ENCODE measurements around the genes PYROXD2, CNNM1, SLF2 and LZTS2.

GRCh38 chr10:98360990-98361758, 53.8 kb downstream of the PYROXD2 start:
- PRO-cap = bidirectional peak, plus-strand start at chr10:98361341, minus-strand start at chr10:98361245
- RAMPAGE, long total RNA, 3 experiments = no peak in any of the 3 experiments

- PRO-cap = unidirectional peak, minus-strand start at chr10:98415163
- RAMPAGE, long total RNA, 3 experiments = no peak in any of the 3 experiments
Measured at GRCh38 chr10:98414612-98415653, at the start of gene PYROXD2. Gene PYROXD2 (minus strand): TSS chr10:98415182.

DNA sequence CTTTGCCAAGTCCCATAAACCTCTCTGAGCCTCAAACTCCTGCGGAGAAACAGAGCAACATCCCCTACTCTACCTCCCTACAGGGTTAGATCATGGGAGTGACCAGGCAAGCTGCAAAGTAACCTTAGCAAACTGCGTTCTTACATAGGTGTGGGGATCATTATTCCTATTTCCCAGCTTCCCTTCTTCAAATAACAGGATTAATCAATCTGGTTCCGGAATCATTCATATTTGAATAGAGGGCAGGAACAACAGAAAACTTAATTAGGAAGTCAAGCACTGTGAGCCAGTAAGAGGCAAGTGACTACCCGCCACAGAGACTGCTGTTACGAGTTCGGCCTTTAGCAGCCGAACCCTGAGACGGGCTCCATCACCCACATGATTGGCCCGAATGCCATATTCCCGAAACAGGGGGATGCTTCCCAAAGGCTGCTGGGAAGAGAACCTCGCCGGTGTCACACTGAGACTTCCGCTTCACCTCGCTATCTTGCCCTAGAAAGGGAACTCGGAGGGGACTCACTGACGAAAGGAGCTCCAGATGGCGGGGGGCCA, 802 bp downstream of the HPS1 start:
- PRO-cap = unidirectional peak, plus-strand start at position 425 of the sequence; unidirectional peak, plus-strand start at position 485 of the sequence
- RAMPAGE, long total RNA, 3 experiments = no peak in any of the 3 experiments

DNA sequence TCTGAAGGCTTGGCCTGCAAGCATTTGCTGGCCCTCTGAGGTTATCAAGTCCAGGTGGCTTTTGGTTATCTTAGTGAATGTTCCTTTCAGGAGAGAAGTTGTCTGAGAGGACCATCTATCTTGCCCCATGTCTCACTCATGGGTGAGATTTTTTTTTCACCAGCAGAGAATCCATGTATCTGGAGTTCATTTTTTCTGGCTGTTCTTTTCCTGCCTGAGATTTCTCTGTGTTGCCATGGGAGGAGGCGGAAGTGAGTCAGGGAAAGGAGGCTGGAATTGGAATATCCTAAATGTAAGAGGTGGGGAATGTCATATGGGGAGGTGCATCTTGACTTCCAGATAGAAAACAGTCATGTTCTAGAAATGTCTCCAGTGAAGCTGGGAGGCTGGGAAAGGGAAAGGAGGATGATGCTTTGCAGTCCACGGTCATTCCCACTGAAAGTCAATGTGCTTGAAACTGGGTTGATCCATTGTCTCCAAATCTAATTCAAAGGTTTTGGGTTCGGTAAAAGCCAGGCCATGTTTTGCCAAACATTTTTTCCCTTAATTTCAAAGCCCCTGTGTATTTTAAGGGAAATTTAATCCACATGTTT, 39.7 kb upstream of the HPS1 start:
- PRO-cap = bidirectional peak, plus-strand start at position 372 of the sequence, minus-strand start at position 227 of the sequence
- RAMPAGE, long total RNA, 3 experiments = no peak in any of the 3 experiments

GRCh38 chr10:99328908-99330063, at the start of gene CNNM1:
Gene CNNM1 (plus strand): TSS chr10:99329356.
- PRO-cap = unidirectional peak, plus-strand start at chr10:99329370
- RAMPAGE, long total RNA, 3 experiments = no peak in any of the 3 experiments

DNA sequence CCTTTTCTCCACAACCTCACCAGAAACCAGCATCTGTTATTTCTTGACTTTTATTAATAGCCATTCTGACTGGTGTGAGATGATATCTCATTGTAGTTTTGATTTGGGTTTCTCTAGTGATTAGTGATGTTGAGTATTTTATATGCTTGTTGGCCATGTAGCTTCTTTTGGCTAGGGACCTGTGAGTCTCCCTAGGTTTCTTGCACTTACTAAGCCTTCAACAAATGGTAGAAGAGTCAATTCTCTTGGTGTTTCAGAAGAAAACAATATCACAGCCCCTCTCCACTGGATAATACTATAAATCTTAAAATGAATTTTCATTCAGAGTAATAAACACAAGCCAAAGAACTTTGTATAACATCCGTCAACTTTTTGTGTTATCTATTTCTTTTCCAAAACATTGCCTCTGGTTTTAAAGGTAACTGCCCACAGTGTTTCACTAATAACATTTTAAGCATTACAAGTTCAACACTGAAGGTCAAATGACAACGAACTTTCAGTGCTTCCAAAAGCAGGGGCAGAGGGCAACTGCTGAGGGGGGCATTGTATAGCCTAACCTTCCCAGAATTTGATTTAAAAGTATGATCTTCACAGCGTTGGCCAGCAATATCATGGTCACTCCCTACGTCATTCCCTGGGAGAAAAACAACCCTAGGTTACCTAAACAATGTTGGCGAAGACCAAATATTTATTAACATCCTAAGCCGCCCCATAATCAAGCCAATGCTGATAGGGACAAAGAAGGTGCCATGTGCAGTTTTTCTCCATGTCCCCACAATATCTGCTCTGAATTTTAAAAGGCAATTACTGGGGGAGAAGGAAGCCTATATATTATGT, 2.3 kb upstream of the GOT1 start:
- PRO-cap = no peak
- RAMPAGE, long total RNA, 3 experiments = no peak in any of the 3 experiments

- PRO-cap = no peak
- RAMPAGE, long total RNA, 3 experiments = no peak in any of the 3 experiments
Measured at GRCh38 chr10:99433379-99433851, 3.0 kb upstream of the GOT1 start.

DNA sequence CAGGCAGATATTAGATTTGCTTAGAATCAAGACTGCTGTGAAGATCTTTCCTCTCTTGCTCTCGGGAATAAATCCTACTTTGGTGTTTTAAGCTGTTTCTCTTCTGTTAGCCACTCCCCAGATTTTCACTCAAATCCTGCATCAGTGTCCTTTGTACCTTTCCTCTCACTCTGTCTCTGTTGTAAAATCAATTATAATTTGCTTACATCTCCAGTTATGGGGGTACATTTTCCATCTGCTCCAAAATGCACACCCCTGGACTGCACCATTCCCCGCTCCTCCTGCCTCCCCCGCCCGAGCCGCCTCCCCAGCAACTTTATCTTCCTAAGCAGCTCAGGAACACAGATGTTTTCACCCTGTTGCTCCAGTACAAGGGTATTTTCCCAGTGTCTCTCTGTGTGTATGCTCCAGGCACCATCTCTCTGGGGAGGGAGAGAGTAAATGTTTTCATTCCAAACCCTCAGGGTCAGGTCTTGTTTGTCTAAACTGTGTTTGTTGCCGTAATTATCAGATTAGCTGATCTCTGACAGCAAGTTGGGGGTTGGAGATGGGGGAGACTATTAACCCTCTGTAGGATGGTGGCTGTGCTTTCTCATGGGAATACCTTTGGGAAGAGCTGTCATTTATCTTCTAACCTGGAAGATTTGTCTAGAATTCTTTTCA, 20.4 kb upstream of the GOT1 start:
- PRO-cap = no peak
- RAMPAGE, long total RNA, 3 experiments = no peak in any of the 3 experiments

DNA sequence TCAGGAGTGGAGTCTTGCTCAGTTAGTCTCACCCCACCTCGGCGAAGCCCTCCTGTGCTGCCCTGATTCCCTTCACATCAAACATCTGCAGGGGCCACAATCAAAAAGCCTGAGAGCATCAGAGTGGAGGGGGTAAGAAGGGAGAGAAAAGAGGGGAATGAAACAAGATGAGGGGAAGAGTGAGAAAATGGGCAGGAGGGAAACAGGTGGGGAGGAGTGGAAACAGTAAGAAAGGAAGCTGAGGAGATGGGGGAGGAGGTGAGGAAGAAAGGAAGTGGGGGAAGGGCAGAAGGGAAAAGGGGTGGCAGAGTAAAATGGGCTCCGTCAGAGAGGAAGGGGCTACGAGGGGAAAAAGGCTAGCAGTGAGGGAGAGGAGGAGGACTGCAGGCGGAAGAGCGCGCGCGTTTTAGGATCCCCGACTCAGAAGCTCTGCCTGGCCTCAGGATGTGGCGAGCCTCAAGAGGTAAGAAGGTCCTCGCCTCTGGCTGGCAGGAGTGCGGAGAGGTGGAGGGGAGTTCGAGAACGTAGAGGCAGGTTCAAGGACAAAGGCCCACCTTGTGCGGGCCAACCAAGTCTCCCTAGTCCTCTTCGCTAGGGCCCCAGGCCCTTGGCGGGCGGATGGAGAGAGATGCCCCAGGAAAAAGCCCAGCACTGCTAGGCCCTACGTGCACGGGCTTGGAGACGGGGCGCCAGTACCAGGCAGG, 5.8 kb upstream of the NKX2-3 start:
- PRO-cap = no peak
- RAMPAGE, long total RNA, 3 experiments = no peak in any of the 3 experiments

- PRO-cap = unidirectional peak, plus-strand start at chr10:99621438; unidirectional peak, plus-strand start at chr10:99621501; unidirectional peak, minus-strand start at chr10:99621671
- RAMPAGE, long total RNA, 3 experiments = no peak in any of the 3 experiments
Measured at GRCh38 chr10:99621180-99621833, 1.1 kb upstream of the SLC25A28 start.

GRCh38 chr10:99695739-99696143, 36.2 kb downstream of the COX15 start:
- PRO-cap = no peak
- RAMPAGE, long total RNA, 3 experiments = no peak in any of the 3 experiments

DNA sequence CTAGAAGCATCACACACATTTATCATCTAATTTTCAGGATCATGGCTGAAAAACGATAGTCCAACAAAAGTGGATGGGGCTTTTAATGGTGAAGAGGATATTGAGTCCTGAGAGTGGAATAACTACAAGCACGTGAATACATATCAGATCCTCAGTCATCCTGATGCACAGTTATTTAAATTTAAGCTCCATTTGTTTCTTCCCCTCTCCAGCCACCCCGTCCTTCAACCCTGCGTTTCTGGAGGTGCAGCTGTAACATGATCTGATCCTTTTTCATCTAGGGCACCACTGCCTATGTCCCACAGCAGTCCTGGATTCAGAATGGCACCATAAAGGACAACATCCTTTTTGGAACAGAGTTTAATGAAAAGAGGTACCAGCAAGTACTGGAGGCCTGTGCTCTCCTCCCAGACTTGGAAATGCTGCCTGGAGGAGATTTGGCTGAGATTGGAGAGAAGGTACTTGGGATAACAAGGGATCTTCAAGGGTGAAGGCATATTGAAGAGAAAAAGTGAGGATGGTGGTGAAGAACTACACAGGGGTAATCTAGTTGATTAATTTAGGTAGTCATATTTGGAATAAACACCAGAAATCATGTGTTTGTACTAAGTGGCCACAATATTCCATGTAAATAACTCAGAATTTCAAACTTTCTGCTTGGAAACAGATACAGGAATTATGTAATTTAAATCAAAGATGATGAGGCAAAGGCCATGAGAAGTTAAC, 34.8 kb downstream of the ABCC2 start:
- PRO-cap = no peak
- RAMPAGE, long total RNA, 3 experiments = no peak in any of the 3 experiments

DNA sequence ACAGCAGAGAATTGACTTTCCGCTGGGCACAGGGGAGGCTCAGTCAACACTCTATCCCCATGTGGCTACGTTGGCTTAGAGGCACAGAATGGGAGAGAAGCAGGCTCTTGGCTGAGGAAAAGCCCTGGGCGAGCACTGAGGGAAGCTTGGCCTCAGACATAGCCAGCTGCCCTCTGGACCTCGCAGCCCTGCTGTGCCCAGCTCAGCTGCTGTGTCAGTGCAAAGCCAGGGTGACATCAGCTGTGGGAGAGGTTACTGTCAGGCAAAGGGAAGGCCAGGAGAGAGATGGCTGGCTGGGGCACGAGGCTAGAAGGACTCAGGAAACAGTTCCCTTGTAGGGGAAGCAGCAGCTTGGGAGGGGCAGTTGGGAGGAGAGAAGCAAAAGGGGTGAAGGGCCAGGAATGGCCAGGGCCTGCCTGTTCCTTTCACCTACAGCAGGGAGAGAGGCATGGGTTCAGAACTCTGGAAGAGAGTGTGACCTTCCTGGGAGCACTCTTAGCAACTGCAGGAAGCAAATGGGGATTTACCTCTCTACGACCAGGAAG, 5.9 kb upstream of the SCD start:
- PRO-cap = no peak
- RAMPAGE, long total RNA, 3 experiments = no peak in any of the 3 experiments

GRCh38 chr10:100350783-100351505, 3.9 kb downstream of the SCD start:
- PRO-cap = no peak
- RAMPAGE, long total RNA, 3 experiments = no peak in any of the 3 experiments

DNA sequence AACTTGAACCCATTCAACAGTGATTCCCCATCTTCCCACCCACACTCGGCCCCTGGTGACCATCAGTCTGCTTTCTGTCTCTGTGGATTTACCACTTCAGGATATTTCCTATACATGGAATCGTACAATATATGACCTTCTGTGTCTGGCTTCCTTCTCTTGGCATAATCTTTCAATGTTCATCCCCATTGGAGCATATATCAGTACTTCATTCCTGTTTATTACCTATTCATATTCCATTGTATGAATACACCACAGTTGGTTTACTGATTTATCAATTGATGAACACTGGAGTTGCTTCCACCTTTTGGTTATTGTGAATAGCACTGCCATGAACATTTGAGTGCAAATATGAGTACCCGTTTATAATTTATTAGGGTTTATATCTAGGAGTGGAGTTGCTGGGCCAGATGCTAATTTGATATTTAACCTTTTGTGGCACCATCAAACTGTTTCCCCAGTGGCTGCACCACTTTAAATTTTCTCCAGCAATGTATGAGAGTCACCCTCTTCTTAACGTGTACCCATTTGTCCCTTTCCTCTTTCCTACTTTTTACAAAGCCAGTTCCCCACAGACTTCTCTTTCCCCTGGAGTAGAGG, 25.4 kb downstream of the SCD start:
- PRO-cap = no peak
- RAMPAGE, long total RNA, 3 experiments = no peak in any of the 3 experiments

- PRO-cap = no peak
- RAMPAGE, long total RNA, 3 experiments = no peak in any of the 3 experiments
Measured at GRCh38 chr10:100569616-100570106, 33.9 kb downstream of the HIF1AN start.

- PRO-cap = no peak
- RAMPAGE, long total RNA, 3 experiments = no peak in any of the 3 experiments
Measured at GRCh38 chr10:100737195-100738140, 7.9 kb upstream of the PAX2 start.

- PRO-cap = bidirectional peak, plus-strand start at chr10:100912963, minus-strand start at chr10:100912781; bidirectional peak, plus-strand start at chr10:100913438, minus-strand start at chr10:100913346
- RAMPAGE, long total RNA, 3 experiments = start-site peak on the plus strand in 3 of 3 experiments, at chr10:100912957-100912996 at its widest, 92 to 129 reads per replicate; start-site peak on the minus strand in 2 of 3 experiments, at chr10:100913337-100913359 at its widest, 5 to 11 reads per replicate
Measured at GRCh38 chr10:100912824-100913717, at the start of gene SLF2. Gene SLF2 (plus strand): TSS chr10:100912963.

DNA sequence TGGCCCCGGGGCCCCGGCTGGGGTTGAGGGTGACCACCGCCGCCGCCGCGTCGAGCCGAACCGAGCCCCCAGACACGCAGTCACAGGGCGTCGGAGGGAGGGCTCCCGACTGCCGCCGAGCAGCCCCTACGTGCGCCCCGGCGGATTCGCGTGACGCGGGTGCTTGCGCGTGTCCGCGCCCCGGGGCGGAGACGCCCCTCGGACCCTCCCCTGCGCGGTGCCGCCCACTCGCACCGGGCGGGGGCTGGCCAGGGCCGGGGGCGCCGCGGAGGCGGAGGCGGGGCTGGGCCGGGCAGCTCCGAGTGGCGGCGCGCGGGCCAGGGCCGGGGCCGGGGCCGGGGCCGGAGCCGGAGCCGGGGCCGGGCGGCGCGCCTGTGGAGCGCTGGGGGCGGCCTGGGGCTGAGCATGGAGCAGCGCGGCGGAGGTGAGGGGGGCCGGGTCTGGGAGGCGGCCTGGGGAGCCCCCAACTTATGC, at the start of gene LZTS2:
TSS of gene LZTS2 (plus strand) at position 280 of the 474 bp plus-strand sequence.
- PRO-cap = bidirectional peak, plus-strand start at position 251 of the sequence, minus-strand start at position 148 of the sequence
- RAMPAGE, long total RNA, 3 experiments = no peak in any of the 3 experiments

- PRO-cap = no peak
- RAMPAGE, long total RNA, 3 experiments = no peak in any of the 3 experiments
Measured at GRCh38 chr10:101031836-101032206, 787 bp downstream of the SFXN3 start.